ENCODE measurements around a stretch of chr22.

DNA sequence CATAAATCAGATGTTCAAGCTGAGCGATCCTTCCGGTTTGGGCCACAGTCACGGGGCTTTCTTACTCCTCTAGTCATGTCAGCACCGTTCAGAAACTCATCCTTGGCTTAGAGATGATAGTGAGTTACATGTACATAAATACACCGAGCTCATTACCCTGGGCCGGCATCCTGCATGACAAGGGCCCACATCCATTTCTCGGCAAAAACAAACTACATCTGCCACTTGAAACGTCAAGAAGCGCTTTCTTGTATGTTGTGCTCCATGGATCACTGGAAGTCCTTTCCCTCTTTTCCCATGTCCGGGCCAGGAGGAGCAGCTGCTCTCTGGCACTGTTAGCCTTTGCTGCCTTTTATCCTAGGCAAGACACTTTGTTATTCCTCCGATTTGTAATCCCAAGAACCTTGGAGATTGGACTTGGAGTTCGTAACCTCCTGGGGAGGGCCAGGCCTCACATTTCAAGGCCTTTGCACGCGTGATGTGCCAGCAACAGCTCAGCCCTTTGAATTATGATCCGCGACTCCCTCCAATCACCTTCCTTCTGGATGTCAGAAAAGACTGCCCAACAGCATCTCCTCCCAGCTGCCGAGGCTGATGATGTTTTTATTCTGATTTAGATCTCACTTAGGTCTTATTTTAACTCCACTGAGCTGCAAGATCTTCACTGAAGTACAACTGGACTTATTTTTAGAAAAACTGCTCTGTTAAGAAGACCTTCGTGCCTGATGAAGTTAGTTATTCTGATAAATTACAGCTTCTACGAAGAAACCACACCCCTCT, 62.1 kb downstream of the PARVB start:
- RRBS: no CpG with 5 or more reads among the region's 19 CpGs

DNA sequence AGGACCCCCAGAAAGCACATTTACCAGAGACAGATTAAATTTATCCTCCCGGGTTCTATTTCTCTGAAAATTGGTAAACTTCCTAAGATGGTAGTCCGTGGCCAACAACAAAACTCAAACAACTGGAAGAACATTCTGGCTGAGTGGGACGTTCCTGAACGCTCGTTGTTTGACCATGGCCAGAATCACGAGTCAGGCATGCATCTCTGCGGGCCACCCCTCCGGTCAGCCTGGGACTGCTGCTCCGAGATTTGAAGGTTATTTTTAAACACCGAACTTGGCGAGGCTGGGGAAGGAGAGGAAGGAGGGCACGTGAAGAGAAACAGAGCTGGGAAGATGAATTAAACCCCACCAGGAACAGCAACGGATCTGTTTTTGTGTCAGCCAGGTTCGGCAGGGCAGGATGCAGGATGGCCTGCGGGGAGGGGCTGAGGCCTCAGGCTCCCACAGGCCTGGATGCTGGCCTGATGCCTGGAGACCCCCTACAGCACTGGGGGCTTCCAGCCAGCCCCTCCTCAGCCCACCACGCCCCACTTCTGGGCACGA, 5.2 kb downstream of the SHISAL1 start:
- RRBS: no CpG with 5 or more reads among the region's 17 CpGs

- RRBS: 98% methylated on average over 6 of the region's 18 CpGs
Observed at GRCh38 chr22:44317010-44317360, 4.2 kb upstream of the SHISAL1 start.

DNA sequence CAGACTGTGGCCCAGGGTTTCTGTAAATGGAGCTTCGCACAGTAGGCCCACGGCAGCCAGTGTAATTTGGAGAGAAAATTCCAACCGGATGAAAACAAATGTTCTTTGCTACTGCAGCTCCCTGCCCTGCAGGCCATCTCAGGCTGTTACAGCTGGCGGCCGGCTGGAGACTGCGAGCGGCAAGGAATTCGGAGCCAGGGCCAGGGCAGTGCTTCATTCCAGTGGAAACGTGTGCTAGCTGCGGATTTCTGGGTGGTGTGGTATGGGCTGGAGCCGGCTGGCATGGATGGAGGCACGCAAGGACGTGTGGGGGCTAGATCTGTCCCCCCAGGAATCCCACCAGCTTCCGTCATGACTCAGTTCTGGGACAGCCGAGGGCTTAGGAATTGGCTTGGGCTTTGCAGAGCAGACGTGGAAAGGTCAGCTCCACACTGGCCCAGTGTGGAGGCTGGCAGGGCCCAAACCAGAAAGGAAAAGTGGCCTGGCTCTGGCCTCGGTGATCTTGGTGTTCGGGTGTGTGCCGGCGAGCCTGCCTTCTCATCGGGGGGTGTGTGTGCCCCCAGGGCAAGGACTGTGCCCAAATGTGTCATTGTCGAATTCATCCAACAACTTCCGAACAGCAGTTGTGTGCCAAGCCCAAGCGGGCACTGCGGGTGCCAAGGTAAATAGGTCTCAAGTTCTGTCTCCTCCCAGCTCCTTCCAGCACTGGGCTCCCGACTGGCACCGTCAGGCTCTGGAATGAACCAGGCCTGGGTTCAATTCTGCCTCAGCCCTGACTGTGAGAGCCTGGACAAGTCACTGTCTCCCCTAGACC, 48.1 kb upstream of the SHISAL1 start:
- RRBS: 11% methylated on average over 8 of the region's 27 CpGs

DNA sequence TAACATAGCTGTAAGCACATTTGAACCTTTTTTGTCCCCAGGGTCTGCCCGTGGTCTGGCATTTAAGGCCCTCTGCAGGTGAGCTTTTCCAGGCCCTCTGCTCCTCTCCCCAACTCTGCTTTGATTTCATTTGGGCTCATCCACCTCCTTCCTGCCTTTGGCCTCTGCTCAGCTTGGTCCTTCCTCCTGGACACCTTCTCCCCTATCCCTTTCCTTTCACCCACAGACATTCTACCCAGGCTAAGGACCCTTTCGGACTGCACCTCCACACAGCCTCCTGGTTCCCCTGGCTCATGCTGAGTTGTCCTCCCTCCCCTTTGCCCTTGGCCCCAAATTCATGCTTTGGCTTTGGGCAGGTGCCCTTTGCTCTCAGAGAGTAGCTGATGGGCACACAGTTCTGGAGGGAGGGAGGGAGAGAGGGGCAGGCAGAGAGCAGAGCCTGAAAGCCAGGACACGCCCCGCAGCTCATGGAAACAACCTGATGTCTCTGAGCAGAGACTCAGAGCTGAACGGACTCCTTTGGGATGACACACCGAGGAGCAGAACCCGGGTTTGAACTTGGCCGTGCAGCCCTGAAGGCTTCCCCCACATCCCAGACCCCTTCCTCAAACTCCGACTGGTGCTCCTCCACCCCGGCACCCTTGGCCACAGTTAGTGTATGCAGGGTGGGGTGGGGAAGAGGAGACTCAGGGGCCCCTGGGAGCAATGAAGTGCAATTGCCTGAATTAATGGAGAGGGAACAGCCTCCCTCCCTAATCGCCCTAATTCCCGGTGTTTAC, 70.9 kb upstream of the SHISAL1 start:
- RRBS: 71% methylated on average over 4 of the region's 12 CpGs

DNA sequence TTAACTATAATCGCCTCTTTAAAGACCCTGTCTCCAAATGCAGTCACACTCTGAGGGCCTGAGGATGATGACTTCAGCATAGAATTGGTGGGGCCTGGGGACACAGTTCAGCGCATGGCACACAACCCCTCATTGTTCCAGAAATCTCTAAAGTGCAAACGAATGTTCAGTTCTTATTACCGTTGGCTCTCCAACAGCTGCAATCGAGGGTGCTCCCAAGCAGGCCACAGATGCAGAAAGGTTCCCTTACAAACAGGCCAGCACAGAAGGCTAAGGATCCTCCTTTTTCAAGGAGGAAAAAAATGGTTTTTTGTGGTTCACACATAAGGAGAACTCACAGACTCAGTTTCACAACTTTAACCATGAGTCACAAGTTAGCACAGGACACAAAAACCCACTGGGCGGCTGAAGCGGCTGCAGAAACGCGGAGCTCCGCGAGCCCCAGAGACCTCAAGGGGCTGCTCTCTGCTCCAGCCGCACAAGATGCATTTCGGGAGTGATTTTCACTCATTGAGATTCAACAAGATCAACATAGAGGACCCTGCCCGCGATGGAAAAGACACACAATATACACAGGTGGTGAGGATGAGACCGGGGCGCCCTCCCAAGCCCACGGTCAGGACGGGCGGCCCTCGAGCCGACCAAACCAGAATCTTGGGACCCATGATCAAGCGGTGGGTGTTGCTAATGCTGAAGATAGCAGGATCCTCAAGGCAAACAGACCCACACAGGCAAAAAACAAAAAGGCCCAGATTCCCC, 98.2 kb upstream of the PRR5 start:
- RRBS: no CpG with 5 or more reads among the region's 23 CpGs

- RRBS: no CpG with 5 or more reads among the region's 35 CpGs
Observed at GRCh38 chr22:44668941-44669519, 33.0 kb upstream of the PRR5 start.

DNA sequence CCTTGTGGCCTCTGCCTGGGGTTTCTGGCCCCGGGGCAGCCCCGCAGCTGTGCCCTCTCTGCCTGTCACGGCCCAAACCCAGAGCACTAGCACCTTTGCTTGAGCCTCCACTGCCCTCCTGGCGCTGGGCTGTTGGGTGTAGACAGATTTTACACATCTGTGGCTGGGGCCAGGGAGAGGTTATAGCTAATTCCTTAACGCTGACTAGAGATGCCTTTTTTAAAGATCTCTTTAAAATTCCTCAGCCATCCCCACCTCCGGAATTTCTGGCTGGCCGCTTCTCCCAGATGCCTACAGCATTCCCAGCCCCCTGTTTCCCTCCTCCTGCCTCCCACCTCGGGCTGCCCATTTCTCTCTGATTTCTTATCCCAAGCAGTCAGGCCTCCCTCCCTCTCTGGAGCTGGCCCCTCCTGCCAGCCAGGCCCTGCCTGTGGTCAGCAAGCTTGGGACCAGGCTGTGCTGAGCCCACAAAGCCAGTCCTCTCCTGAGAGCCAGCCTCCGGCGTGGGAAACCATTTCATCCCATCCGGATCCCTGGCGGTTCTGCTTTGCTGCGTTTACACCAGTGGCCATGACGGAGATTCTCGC, 3.0 kb upstream of the PRR5 start:
- RRBS: no CpG with 5 or more reads among the region's 15 CpGs

GRCh38 chr22:44735911-44736171, 16.5 kb upstream of the ARHGAP8 start:
- RRBS: no CpG with 5 or more reads among the region's 7 CpGs

- RRBS: no CpG with 5 or more reads among the region's 26 CpGs
Observed at GRCh38 chr22:44931065-44931616, 78.7 kb downstream of the PHF21B start.

- RRBS: no CpG with 5 or more reads among the region's 10 CpGs
Observed at GRCh38 chr22:44935676-44936083, 74.1 kb downstream of the PHF21B start.

- RRBS: 12% methylated on average over 27 of the region's 83 CpGs
Observed at GRCh38 chr22:45006862-45007617, 2.8 kb downstream of the PHF21B start.

DNA sequence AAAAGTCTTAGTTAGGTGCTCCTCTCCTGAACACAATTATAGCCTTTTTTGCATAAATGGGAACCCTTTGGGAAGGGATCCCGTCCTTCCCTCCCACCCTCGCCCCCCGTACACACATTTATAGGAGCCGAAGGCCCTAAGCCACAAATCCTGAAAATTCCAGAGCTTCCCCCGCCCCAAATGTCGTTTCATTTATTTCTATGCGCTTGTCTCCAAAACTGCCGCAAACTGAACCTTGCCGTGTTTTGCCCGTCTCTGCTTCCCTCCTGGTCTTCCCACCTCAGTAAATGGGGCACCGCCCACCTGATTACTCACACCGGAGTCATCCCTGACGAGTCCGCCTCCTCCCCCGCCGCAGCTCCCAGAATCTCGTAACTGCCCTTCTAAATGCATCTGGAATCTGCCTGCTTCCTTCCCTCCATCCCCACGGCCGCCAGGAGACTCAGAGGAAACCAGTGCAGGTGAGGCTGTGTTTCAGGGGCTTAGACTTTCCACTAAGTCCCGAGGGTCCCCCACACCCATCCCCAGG, 62.4 kb upstream of the PHF21B start:
- RRBS: no CpG with 5 or more reads among the region's 20 CpGs

DNA sequence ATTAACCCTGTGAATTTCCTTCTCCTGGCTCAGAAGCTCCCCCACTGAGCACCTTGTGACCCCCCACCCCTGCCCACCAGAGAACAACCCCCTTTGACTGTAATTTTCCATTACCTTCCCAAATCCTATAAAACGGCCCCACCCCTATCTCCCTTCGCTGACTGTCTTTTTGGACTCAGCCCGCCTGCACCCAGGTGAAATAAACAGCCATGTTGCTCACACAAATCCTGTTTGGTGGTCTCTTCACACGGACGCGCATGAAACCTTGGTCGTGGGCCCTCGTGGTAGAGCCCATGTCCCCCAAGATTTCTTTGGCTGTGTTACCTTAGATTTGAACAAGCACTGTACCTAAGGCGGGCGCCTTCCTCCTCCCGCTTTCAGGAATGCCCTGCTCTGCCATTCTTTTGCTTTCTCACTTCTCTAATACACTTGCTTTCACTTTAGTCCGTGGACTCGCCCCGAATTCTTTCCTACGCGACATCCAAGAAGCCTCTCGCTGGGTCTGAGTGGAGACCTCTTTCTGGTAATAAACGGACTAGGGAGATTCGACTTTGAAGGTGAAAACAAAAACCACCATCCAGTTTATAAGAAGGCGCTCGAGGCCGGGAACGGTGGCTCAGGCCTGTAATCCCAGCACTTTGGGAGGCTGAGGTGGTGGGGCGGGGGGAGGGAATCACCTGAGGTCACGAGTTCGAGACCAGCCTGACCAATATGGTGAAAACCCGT, 1.3 kb upstream of the NUP50 start:
- RRBS: no CpG with 5 or more reads among the region's 27 CpGs

DNA sequence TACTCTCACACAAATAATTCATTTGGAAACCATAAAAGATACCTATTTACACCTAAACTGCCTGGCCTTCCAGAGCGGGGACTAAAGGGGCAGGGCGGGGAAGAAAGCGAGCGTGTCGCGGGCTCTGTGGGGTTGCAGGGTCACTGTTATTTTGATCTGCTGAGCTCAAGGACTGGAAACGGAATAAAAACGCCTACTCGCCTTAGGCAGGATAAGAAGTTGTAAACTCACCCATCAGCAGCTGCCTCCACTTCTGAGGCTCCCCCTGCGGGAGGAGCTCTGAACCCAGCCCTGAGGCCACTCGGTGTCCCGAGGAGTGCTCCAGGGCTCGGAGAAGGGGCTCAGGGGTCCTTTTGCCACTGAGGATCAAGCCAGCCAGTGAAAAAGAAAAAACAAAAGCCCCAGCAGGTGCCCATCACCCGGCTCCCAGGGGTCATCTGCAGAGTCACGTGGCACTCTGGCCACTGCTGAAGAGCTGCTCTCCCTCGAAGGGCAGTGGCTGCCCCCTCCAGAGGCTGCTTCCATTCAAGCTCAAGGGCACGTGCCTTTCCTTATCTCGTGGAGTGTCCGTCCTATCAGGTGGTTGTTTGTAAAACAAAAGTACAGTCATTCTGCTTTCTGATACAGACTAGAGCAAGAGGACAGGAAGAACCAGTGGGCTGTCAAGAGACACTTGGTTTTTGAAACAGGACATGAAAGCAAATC, 29.0 kb downstream of the NUP50 start:
- RRBS: no CpG with 5 or more reads among the region's 19 CpGs

DNA sequence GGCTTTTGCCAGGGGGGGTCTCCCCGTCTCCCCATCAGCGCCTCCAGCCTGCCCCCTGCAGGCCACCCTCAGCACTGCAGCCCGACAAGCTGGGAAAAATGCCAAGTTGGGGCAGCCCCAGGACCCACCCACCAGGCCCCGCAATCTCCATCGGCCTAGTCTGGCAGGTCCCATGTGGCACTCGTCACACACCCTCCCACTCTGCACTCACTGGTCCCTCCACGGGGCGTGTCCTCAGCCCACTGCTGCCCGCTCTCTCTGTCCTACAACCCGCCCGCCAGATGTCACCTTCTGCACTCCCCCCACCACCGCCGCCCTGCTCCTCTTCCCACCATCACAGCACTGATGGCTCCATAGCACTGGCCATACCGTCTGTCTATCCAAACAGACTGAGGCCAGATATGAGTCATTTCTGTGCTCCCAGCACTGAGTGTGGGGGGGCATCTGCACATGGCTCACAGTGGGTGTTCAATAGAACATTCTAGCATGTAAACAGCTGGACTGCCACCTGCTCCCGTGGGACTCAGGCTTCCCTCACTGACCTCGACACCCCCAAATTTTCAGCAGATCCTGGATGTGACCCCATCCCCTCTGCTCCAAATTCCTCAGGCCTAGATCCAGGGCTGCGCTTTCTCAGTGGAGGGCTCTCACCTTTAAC, 31.3 kb downstream of the KIAA0930 start:
- RRBS: no CpG with 5 or more reads among the region's 17 CpGs

DNA sequence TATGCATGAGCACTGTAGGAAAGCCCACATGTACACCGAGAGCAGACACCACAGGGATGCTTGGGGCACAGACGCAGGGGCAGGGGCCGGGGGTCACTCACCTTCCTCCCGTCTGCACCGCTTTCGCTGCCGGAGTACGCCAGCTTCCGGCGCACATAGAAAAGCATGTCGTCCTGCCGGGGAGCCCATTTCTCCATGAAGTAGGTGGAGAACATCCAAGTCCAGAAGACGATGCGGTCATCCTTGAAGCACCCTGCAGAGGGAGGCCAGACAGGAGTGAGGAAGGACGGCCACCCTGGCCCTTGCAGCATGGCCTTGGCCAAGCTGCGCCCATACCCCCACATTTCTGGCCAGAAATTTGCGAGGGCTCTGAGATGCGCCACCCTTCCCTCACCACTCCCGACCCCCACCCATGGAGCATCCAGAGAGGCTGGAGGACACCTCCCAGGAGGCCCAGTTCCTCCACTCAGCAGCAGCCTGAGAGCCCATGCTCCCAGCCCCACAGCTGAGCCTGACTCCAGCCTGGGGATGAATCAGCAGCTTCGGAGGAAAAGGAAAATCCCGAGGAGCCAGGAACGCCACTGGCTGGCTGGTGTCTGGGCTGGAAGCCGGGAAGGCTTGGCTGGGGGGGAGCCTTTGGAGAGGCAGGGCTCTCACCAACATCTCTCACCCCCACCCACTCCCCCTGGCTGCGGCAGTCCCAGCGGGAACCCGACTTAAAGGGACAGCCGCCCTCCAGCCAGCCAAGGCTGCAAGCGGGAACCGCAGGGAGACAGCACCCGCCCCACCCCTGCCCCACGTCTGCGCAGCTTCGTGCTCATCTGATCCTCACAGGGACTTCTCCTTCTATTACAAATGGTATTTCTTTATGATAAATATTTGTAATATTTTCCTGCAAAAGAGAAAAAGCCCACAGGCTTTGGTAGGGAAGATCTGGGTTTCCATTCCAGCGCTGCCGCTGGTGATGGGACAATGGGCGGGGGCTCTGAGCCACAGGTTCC, 28.5 kb downstream of the KIAA0930 start:
- RRBS: no CpG with 5 or more reads among the region's 36 CpGs

GRCh38 chr22:45248467-45249236, 8.0 kb upstream of the KIAA0930 start:
- RRBS: no CpG with 5 or more reads among the region's 7 CpGs

- RRBS: no CpG with 5 or more reads among the region's 25 CpGs
Observed at GRCh38 chr22:45267902-45268516, 16.7 kb upstream of the UPK3A start.

DNA sequence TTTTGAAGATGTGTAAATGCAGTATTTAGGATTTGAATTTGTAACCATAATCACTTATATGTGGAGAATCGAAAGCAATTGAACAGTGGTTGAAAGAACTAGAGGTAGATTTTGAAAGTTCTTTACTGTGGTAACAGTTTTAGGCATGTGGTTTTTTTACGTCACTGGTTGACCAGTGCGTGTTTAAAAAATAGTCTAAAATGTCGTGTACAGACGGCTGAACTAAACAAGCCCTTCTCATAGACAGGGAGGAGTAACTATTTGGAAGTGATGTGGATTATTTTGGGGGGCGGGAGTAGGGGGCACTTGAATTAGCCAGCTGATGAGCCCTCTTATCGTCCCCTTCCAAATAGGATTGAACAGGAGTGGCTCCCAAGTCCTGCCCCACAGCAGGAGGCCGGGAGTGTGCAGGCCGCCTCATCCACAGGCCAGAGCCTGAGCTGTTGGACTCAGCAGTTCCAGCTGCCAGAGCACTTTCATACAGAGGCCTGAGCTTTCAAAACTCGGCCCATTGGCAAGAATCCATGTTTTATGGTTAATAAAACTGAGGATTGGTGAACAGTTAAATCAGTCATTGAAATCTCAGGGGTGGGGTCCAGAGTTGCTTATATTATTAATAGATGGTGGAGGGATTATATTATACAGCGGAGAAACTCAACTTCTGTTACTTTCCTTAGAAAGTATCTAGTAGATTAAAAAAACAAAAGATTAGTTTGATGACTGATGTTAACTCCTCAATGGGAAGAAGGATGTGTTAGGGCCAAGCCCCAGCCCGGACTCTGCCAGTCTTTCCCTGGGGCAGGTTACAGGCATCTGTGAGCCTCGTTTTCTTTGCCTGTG, 9.6 kb downstream of the FAM118A start:
- RRBS: no CpG with 5 or more reads among the region's 13 CpGs

All from HTR-8/SVneo (cell line).